Thyroid gland (tissue), 7 donors: Measurements from ENCODE around the gene MAN2A2.

DNA sequence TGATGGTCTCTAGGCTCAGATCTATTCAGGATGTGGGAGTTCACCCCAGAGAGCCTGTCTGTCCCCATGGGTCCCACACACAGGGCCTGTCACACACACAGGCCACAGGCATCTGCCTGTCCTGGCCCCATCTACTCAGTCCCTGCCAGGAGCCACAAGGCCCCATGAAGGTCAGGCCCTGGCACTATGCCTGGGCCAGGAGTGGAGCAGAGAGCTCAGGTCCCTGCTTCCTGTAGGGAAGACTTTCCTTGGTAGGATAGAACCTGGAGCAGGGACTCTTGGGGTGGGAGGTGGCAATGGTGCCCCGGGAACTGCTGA is 49.0 kb upstream of the FURIN start:
- PRO-cap, 2 experiments = no peak in any of the 2 experiments
- RAMPAGE, long total RNA, 5 experiments = no peak in any of the 5 experiments

- PRO-cap, 2 experiments = no peak in any of the 2 experiments
- RAMPAGE, long total RNA, 5 experiments = no peak in any of the 5 experiments
These were observed 29.8 kb upstream of the FURIN start for GRCh38 chr15:90838619-90838929.

GRCh38 chr15:90902822-90903672 is at the start of gene MAN2A2:
Gene MAN2A2, plus strand, starts transcription at chr15:90903302.
- PRO-cap, 2 experiments = peak in 2 of 2 experiments; most common plus-strand start chr15:90903302 (in 2); most common minus-strand start chr15:90903241 (in 2)
- RAMPAGE, long total RNA, 5 experiments = no peak in any of the 5 experiments

- PRO-cap, 2 experiments = no peak in any of the 2 experiments
- RAMPAGE, long total RNA, 5 experiments = no peak in any of the 5 experiments
These were observed 12.1 kb downstream of the MAN2A2 start for GRCh38 chr15:90914979-90915783.

DNA sequence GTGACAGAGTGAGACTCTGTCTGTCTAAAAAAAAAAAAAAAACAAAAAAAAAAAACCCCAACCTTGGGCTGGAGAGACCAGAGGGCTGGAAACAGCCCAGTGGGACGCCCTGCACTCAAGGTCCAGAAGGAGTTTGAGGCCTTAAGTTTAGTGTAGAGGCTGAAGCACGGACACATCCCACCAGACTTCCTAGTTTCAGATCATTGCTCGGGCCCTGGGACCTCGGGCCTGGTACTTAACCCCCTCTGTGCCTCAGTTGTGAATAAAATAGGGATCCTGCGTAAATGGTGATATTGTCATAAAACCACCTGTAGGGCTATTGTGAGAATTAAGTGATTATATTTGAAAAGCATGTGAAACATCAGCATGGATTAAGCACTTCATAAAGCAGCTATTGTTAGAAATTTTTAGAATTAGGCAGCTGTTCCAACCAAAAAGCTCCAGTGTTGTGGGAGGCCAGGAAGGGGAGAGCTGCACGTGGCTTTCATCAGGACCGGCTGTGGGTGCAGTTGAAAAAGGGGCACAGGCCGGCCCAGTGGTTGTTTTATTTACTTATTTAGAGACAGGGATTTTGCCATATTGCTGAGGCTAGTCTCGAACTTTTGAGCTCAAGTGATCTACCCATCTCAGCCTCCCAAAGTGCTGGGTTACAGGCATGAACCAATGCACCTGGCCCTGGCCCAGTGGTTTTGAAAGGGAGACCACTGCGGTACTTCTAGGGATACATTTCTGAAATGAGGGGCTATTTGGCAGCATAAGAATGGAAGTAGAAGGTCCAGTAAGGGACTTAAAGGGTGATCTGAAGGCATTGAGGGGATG is 4.4 kb downstream of the RCCD1 start:
- PRO-cap, 2 experiments = no peak in any of the 2 experiments
- RAMPAGE, long total RNA, 5 experiments = no peak in any of the 5 experiments

DNA sequence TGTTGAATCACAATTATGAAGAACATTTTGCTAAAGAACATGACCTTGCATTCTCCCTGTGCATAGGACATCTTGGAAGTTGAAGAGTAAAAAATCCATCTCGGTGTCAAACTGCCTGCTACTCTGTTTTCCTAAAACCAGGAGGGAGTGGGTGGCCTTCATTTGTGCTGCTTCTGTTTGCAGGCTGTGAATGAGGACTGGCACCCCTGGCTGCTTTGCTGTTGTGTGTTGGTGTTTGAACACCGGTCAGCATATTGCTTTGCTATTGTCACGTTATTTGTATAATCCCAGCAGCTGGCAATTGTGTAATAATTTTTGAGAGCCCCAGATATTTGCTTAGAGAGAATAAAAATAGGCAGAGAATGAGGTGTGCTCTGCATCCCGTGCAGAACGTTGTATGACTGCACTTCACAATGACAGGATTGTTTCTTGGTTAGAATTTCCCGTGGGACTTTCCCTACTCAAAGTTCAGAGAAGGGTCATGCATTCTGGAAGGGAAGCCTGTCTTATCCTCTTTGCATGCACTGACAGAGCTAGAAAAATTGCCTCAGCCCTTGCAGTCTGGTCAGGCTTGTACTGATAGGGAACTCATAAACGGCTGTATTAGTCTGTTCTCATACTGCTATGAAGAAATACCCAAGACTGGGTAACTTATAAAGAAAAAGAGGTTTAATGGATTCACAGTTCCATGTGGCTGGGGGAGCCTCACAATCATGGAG is 16.2 kb downstream of the SV2B start:
- PRO-cap, 2 experiments = no peak in any of the 2 experiments
- RAMPAGE, long total RNA, 5 experiments = no peak in any of the 5 experiments

DNA sequence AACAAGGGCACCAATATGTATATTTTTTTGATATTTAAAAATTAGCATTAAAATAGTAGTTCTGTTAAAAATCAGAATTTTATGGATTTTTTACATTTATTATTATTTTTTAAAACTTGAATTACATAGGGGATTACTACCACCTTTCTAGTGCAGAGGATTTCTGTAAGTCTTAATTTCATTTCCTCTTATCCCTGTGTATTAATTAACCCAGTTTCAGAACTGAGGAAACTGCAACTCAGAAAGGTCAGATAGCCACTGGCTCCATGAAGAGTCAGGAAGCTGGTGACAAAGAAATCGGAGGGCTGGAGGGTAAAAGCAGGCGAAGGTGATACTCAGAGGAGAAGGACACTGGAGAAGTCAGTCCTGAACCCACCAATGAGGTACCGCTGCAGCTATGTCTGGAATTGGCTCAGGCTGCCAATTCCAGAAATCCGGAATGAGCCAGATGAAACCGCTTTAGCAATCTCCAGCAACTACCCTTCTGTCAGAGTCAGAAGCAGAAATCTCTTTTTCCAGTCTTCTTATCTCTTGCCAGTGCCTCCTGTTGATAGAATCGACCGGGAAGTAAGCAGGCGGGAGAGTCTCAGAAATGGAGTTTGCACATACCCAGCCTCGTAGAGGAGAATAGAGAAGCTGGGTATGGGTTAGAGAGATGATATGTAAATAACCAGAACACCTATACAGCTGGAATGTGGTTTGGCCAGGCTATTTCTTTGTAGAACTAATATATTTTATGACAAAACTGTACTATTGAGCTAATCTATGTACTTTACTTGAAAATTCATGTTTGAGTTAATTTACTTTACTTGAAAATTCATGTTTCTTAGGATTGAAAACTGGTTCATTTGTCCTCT is 308.6 kb downstream of the SV2B start:
- PRO-cap, 2 experiments = no peak in any of the 2 experiments
- RAMPAGE, long total RNA, 5 experiments = no peak in any of the 5 experiments

DNA sequence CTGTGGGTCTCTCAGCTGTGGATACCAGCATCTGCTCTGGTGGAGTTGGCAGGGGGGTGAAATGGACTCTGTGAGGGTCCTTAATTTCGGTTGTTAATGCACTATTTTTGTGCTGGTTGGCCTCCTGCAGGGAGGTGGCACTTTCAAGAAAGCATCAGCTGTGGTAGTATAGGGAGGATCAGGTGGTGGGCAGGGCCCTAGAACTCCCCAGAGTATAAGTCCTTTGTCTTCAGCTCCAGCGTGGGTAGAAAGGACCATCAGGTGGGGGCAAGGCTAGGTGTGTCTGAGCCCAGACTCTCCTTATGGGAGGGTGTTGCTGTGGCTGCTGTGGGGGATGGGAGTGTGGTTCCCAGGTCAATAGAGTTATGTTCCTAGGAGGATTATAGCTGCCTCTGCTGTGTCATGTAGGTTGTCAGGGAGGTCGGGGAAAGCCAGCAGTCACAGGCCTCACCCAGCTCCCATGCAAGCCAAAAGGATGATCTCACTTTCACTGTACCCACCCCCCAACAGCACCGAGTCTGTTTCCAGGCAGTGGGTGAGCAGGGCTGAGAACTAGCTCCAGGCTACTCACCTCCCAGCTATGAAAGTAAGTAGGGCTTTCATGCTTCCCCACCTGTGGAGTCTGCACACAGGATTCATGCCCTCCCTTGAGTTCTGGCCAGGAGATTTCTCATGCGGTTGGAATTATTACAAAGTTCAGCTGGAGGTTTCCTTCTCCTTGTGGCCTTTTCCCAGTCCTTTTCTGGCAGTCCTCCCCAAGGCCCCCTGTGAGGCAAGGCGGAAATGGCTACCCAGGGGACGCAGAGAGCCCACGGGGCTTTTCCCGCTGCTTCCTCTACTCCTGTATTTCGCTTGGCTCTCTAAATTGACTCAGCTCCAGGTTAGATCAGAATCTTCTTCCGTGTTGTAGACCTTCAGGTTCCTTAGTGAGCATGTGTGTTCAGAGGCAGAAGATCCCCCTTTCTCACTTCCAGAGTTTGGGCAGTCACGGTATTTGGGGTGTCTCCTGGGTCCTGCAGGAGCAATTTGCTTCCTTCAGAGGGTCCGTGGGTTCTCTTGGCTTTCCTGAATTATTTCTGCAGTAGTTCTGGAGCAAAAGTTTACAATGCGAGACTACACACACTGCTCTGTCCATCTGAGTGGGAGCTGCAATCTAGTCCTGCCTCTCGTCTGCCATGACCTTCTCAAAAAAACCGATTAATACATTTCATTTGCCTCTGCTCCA is 356.2 kb downstream of the SV2B start:
- PRO-cap, 2 experiments = no peak in any of the 2 experiments
- RAMPAGE, long total RNA, 5 experiments = no peak in any of the 5 experiments

DNA sequence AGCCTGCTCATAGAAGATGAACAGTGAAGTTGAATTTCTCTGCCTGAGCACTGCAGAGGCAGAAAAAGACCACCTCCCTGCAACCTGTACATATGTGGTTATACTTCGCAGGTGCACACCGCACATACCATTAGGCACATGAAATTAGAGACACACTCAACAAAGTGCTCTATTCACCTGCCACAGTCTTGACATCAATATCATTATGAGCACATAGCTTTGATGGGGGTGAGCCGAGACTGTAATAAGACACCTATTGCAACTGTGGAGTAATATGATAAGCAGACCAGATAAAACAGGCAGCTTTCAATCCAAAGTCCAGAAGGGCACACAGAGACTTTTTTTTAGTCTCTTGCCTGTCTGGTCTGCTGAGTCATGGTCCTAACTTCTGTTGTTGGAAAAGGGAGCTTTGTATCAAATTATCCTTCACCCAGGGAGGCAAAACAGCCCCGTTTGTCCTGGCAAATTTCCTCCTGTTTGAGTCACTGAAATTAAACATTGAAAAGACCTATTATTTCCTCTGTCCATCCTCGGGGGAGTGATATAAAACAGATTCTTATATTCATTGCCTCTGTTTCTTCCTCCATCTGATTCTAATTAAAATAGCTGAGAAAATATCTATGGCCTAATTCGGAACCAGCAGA is 316.8 kb upstream of the SLCO3A1 start:
- PRO-cap, 2 experiments = no peak in any of the 2 experiments
- RAMPAGE, long total RNA, 5 experiments = no peak in any of the 5 experiments

DNA sequence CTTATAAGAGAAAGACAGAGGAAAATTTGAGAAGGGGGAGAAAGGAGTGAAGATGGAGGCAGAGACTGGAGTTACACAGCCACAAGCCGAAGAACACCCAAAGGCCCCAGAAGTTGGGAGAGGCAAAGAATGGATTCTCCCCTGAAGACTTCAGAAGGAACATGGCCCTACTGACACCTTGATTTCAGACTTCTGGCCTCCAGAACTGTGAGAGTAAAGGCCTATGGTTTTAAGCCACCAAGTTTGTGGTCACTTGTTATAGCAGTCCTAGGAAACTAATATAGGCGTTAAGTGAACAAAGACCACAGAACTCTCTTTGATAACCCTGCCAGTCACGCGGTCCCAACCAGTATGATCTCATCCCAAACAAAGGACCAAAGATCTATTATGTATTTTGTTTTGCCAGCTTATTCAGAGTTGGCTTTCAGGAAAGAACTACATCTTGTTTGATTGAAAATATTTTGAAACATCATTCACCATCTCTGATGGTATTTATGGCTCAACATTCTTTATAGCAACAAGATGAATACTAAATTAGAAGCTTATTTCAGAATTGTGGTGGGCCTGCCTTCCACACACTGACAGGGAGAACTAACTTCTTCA is 294.5 kb upstream of the SLCO3A1 start:
- PRO-cap, 2 experiments = no peak in any of the 2 experiments
- RAMPAGE, long total RNA, 5 experiments = no peak in any of the 5 experiments

- PRO-cap, 2 experiments = no peak in any of the 2 experiments
- RAMPAGE, long total RNA, 5 experiments = no peak in any of the 5 experiments
These were observed 189.3 kb upstream of the SLCO3A1 start for GRCh38 chr15:91663822-91665008.

DNA sequence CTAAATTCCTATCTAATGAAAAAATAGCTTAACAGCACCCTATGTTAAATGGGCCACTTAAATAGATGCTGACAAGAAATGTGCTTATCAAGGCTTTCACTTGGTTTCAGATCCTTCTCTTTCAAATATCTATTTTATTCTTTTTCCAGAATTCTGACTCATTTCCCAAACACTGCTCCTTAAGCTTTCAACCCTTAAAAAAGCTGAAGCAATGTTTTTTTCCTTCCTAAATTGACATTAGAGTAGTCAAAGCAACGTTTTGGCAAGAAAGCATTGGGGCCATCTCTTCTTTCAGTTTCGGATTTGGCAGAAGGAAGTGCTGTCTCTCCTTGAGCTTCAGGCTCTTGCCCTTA is 147.4 kb upstream of the SLCO3A1 start:
- PRO-cap, 2 experiments = no peak in any of the 2 experiments
- RAMPAGE, long total RNA, 5 experiments = no peak in any of the 5 experiments

- PRO-cap, 2 experiments = peak in 1 of 2 experiments; most common minus-strand start chr15:91872889 (in 1)
- RAMPAGE, long total RNA, 5 experiments = no peak in any of the 5 experiments
These were observed 19.1 kb downstream of the SLCO3A1 start for GRCh38 chr15:91872382-91873181.

- PRO-cap, 2 experiments = peak in 1 of 2 experiments; most common plus-strand start chr15:91943306 (in 1); most common minus-strand start chr15:91943156 (in 1)
- RAMPAGE, long total RNA, 5 experiments = no peak in any of the 5 experiments
These were observed 89.5 kb downstream of the SLCO3A1 start for GRCh38 chr15:91942984-91943401.

DNA sequence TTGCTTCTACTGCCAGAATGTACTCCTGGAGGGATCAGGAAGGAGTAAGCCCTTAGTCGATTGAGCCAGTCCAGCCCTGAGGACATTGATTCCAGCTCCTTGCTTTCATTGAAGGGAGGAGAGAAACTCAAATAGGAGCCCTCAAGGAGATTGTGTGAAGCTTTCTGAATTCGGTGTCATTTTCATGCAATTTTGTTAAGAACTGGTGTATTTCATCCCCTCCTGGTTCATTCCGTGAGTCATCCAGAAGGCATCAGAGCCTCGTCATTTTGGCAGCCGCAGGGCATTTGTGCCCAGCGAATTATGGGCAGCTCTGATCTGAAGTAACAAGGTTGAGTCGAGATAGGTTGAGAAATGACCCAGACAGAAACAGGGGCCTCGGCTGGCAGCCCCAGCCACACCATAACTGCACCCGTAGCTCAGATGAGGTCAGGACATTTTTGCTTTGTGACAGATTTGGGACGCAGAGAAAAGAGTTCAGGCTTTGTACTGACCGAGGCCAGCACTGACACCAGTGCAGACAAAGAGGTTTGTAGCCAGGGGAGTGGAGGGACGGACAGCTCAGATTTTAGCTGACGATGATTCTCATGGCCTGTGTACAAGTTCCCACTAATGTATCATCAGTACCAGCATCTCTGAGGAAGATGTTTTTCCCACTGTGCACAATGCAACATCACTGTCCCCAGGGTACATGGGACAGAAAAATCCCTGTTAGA is 112.5 kb downstream of the SLCO3A1 start:
- PRO-cap, 2 experiments = no peak in any of the 2 experiments
- RAMPAGE, long total RNA, 5 experiments = no peak in any of the 5 experiments

GRCh38 chr15:92006888-92007684 is 153.6 kb downstream of the SLCO3A1 start:
- PRO-cap, 2 experiments = no peak in any of the 2 experiments
- RAMPAGE, long total RNA, 5 experiments = no peak in any of the 5 experiments

GRCh38 chr15:92095584-92096273 is 242.2 kb downstream of the SLCO3A1 start:
- PRO-cap, 2 experiments = no peak in any of the 2 experiments
- RAMPAGE, long total RNA, 5 experiments = no peak in any of the 5 experiments

DNA sequence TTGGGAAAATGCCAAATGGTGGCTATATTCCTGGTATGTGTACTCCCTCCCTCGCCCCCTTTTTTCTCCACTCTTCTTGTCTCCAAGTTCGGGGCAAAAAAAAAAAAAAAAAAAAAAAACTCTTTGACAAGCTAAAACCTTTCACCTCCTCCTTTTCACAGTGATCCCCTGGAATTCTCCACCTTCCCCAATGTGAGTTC is 263.0 kb upstream of the ST8SIA2 start:
- PRO-cap, 2 experiments = no peak in any of the 2 experiments
- RAMPAGE, long total RNA, 5 experiments = no peak in any of the 5 experiments

DNA sequence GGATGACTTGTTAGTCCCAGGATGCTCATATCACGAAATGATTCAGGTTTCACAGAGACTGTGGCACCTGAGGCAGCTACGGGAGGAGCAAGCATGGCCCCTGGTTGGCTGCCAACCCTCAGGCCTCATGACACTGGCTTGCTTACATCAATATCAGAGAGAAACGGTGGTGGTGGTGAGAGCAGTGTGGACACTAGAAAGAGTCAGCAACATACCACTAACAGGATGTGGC is 209.0 kb upstream of the ST8SIA2 start:
- PRO-cap, 2 experiments = no peak in any of the 2 experiments
- RAMPAGE, long total RNA, 5 experiments = no peak in any of the 5 experiments

DNA sequence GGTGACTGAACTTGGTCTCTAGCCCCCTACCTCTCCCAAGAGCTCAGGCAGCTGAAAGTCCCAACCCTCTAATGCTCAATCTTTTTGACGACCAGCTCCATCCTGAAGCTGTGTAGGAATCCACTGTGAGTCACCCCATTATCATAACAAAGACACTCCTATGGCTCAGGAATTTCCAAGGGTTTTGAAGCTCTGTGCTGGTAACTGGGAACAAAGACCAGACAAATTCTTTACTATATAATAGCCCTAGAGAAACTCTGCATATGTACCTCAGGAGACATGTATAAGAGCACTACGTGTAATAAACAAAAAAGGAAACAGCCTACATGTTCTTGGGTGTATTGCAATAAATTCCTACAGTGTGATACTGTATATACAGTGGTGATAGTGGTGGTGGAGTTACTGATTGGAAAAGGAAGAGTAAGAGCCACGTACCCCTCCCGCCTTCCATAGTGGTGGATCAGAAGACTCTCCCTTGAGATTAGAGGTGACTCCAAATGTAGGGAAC is 116.6 kb downstream of the ST8SIA2 start:
- PRO-cap, 2 experiments = no peak in any of the 2 experiments
- RAMPAGE, long total RNA, 5 experiments = no peak in any of the 5 experiments